BJ (cell line): ENCODE measurements around a stretch of chr13.

DNA sequence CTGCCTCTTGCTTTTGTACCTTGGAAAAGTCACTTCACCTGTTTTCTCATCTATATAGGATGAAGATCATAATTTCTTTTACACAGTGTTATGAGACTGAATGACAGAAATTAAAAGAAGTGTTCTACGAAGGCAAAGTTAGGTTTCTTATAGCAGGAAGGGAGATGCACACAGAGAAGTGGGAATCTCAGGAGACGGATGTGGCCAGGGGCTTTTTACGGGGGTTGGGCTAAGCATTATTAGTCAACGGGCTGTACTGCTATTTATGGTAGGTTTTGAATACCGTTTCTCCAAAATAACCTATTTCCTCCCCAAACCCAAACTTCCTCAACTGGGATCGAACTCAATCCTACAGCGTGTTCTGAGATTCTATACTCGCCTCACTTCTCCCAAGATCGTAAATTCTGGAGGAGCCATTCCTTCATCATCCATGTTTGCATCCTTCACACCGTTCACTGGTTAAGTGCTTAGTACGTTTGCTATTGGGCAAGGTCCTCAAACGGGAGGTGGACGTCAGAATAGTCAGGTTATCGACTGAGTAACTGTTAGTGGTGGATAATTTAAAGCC, 1.3 kb upstream of the TRIM13 start:
- CAGE, long polyA plus RNA = no peak
- RRBS = no CpG with 5 or more reads among the region's 14 CpGs

DNA sequence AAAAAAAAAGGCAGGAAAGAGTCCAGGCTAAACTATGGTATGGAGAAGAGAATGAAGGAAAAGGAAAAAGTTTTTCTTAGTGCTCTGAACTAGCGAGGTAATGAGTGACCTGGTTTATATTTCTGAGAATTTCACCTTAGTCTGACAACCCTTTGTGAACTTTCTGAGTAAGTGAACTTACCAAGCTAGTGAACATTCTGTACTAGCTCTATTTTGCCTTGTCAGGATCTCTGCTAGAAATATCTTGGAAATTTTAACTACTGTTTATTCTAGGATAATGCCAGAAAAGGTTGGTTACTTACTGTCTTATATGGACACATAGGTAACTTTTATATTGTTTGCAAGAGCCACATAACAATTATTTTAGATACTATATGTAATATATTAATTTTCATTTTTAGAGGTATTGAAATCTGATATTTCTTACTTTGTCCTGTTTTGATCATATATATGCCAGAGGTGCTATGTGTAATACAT, 4.5 kb downstream of the TRIM13 start:
- CAGE, long polyA plus RNA = no peak
- RRBS = no CpG with 5 or more reads among the region's 1 CpG

- CAGE, long polyA plus RNA = no peak
- RRBS = no CpG with 5 or more reads among the region's 26 CpGs
Measured at GRCh38 chr13:50127975-50128348, 112.7 kb downstream of the KCNRG start.

- CAGE, long polyA plus RNA = no peak
- RRBS = no CpG with 5 or more reads among the region's 26 CpGs
Measured at GRCh38 chr13:50185641-50186216, 170.5 kb downstream of the KCNRG start.

GRCh38 chr13:50236682-50237352, 221.6 kb downstream of the KCNRG start:
- CAGE, long polyA plus RNA = no peak
- RRBS = no CpG with 5 or more reads among the region's 12 CpGs

DNA sequence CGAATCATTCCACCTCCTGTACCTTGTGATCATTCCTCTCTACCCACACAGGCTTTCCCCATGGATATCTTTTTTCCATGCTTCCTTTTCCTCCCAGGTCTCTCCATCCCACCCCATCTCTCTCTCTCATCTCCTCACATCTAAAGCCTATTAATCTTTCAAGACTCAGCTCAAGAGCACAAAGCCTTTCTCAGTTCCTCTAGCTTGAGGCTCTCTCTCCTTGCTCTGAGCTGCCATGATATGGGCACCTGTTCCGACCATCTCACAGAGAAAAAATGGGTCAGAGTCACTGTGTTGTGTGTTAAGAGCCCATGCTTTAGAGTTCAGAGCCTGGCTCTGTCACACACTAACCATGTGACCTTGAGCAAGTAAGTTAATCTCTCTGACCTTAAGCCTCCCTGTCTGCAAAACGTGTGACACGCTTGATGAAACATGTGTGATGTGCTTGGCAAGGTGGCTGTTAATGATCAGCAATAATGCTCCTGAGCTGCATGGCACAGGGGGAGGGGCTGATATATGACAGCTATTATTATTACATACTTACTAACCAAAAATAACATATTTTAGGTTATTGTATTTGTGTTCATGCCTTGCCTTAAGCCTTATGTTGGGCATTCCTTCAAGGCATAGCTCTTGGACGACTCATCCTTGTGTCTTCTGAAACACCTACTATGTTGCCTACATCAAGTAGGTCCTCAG, 245.1 kb downstream of the DLEU7 start:
- CAGE, long polyA plus RNA = no peak
- RRBS = no CpG with 5 or more reads among the region's 5 CpGs

DNA sequence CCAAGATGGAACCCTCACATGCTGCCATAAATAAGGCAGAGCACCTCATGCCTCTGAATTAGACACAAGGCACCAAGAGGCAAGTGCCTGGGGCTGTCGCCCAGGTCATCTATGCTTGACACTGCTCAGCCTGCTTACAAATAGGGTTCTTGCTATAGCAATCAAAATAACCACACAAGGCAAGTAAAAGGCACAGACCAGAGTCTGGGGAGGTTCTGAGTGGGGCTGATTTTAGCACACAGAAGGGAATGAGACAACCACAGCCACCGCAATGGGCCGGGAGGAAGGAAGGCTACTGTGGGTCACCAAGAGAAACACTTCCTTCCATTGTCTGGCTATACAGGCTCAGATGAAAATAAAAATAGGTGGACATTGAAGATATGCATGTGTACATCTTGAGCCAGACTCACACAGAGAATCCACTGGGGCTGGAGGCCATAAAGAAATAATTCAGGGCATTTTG, 159.1 kb downstream of the DLEU7 start:
- CAGE, long polyA plus RNA = no peak
- RRBS = no CpG with 5 or more reads among the region's 3 CpGs

GRCh38 chr13:51303079-51303721, 36.3 kb upstream of the SERPINE3 start:
- CAGE, long polyA plus RNA = no peak
- RRBS = no CpG with 5 or more reads among the region's 2 CpGs

- CAGE, long polyA plus RNA = no peak
- RRBS = no CpG with 5 or more reads among the region's 2 CpGs
Measured at GRCh38 chr13:51438258-51439081, 14.4 kb downstream of the INTS6 start.

GRCh38 chr13:51447545-51448194, 5.2 kb downstream of the INTS6 start:
- CAGE, long polyA plus RNA = no peak
- RRBS = no CpG with 5 or more reads among the region's 10 CpGs

DNA sequence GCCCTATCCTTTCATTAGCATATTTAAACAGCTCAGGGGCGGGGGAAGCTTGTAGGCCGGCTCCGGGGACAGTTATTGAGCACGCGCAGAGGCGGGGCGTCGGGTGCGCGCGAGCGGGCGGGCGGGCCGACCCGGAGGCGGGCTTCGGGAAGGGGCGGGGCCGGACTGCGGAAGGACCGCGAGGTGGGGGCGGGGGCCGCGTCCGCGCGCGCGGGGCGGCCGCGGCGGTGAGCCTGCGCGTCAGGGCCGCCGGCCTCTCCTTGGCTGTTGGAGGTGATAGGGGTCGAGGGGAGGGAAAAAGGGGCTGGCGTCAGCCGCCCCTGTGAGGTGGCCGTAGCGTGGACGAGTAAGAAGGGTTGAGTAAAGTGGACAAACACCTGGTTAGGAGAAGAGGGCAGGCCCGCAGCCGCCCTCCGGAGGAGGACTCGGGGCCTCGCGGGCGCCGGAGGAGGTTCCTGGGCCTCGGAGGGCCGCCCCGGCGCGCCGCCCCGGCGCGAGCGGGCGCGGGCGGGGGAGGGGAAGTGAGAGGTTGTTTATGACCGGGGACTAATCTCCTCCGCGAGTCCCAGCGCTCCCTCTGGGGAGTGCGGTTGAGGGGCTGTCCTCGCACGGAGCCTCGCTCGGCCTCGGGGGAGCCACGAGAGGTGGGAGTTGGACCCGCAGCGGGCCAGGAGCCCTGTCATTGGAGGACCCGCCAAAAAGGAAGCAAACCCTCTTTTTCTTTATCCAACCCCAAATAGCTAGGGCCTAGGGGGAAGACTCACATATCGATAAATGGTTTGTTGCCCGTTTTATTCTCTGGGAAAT, 513 bp upstream of the INTS6 start:
- CAGE, long polyA plus RNA = no peak
- RRBS = 1% methylated on average over 35 of the region's 82 CpGs

DNA sequence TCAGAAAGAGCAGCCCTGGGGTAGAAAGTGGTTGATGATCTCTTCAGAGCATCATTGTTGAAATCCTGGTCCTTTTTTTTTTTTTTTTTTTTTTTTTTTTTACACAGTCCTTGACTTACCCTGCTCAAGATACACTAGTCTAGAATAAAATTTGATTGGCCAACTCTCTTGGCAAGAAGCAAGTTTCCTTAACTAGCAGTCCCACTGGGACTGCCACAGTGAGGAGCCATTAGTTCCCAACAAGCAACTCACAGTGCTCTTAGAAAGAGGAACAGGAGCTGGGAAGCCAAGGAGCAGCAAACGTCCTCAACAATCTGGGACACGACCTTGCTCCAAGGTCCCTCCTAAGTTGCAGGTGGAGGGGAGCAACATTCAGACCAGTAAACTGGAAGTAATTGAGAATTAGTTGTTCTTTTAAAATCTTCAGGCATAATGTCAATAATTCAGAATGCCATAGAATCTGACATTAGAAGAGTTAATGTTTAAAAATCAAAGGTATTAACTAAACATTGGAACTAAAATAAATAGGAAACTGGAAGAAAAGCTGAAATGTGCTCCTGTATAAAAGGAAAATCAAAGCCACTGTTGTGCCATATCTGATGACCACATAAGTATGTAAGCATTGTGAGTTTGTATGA, 48.0 kb upstream of the INTS6 start:
- CAGE, long polyA plus RNA = no peak
- RRBS = no CpG with 5 or more reads among the region's 2 CpGs

DNA sequence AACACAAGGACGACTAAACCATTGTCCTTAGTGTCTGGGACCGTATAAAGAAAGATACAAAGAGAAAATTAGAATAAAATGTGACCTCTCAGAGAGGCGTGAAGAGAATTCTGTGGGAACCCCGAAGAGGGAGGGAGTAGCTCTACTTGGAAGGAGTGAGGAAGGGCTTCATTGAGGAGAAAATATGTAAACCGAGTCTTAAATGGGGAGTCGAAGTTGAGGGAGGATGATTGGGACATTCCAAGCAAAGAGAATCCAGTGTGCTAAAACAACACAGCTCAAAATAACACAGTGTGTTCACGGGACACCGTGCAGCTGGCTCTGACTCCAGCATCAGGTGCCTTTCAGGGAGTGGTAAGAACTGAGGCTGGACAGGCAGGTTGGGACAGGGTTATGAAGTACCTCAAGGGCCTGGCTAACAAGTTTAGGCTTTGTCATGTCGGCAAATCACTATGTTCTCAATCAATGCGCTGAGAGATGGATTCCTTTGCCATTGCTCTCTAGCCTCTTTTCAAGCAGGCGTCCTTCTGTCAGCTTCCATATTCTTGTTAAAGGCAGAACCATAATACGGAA, 27.6 kb upstream of the WDFY2 start:
- CAGE, long polyA plus RNA = no peak
- RRBS = no CpG with 5 or more reads among the region's 12 CpGs

- CAGE, long polyA plus RNA = no peak
- RRBS = 1% methylated on average over 7 of the region's 51 CpGs
Measured at GRCh38 chr13:51583584-51584391, 474 bp upstream of the WDFY2 start.

DNA sequence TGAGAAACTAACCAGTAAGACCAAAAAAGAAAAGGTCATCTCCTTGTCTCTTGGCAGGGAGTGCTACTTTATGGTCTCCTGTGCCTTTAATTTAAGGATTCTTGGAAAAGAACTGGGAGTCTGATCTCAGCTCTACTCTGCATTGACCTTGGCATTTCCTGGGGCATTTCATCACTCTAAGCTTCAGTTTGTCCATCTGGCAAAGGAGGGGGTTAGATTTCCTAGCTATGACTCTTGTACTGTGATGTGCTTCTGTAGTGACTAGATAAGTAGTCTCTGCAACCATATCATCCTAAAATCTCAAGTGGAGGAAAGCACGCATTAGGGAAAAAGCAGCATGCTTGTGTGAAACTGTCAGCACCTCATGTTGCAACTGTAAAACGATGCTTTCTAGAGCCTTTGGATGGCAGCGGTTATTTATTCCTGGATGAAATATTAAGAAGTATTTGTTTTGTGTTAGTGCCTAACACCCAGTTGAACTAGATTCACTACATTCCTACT, 6.7 kb downstream of the WDFY2 start:
- CAGE, long polyA plus RNA = no peak
- RRBS = no CpG with 5 or more reads among the region's 3 CpGs

DNA sequence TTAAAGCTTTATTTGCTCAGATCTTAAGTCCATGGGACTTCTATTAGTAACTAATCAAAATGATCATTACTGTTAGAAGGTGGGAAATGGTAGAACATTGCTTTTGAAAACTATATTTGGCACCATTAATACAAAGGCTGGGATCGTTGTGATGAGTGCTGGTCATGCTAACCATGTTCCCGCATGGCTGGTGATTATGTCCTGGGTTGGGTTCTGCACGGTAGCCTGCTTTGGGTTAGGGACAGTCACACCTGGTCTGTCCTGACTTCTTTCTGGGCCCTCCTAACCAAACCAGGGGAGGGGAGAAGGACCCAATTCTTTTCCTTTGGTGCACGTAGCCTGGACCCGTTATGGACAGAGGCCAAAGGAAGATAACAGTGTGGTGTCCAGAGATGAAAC, 51.7 kb downstream of the DHRS12 start:
- CAGE, long polyA plus RNA = no peak
- RRBS = no CpG with 5 or more reads among the region's 5 CpGs

DNA sequence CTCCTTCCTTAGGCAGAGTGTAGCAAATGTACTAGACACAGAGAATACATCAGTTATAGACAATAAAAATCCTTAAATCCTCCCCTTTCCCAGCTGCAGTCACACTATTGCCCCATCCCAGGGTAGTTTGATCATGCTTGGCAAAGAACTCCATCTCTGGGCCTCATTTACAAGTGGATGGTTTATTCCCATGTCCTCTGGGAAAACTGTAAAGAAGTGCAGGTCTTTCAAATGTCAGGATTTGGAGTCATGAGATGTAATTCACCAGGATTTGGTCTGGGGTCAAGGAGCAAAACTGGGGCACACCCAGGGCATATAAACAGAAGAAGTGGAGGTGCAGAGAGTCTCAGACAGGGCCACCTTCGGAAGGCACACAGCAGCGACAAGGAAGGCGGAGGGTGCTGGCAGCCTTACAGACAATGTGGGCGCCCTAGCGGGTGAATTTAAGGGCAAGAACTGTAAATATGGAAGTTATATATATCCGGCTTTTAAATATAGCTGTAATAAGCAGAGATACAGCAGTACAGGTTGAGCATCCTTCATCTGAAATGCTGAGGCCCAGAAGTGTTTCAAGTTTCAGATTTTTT, 31.3 kb downstream of the DHRS12 start:
- CAGE, long polyA plus RNA = no peak
- RRBS = no CpG with 5 or more reads among the region's 6 CpGs

DNA sequence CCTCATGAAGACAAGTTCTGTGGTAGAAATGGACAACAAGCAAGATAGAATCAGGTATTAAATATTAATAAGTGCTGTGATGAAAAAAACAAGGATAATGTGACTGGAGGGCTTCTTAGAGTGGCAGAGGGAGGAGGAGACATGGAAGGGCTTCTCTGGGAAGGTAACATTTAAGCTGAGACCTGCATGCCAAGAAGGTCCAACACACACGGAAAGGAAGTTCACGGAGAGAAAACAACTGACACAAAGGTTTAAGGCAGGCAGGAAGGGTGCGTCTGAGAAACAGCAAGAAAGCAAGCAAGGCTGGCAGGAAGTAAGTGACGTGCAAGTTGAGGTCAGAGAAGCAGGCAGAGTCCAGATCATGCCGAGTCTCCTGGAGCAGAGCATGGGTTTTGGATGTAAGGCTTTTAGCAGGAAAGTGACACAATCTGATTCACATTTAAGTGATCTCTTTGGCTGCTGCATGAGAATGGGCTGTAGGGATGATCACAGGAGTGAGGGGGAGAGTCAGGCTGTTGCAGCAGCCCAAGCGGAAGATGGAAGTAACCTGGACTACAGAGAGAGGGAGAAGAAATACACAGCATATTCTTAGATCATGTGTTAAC, 60.5 kb downstream of the ATP7B start:
- CAGE, long polyA plus RNA = no peak
- RRBS = no CpG with 5 or more reads among the region's 6 CpGs

DNA sequence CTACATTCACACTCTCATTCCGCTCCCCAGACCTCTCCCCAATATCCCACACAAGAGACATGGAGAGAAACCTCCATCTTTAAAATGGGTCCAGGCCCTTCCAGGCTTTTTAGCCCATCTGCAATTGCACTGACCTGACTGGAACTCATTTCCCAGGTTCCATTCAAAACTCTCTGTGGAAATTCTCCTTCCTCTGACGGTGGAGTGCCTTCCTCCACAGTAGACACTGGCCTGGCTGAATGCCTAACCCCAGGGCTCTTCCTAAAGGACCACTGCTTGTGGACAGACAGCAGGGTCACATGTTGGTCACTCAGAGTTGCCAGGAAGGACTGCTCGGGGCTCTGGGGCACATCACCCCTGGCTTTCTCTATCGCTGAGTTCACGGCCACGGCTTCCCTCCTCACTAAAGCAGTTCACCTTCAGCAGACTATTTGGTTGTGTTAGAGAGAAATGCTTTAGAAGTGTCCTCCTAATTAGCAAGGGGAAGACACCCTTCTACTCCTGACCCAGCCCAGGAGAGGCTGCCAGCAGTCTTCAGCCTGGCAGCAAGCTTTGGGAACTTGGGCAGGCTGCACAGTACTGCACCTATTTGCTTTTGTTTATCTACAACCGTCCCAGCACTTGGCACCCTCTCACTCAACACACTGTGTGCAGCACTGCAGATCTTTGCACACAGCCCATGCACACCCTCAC, 15.9 kb downstream of the ATP7B start:
- CAGE, long polyA plus RNA = no peak
- RRBS = no CpG with 5 or more reads among the region's 7 CpGs

DNA sequence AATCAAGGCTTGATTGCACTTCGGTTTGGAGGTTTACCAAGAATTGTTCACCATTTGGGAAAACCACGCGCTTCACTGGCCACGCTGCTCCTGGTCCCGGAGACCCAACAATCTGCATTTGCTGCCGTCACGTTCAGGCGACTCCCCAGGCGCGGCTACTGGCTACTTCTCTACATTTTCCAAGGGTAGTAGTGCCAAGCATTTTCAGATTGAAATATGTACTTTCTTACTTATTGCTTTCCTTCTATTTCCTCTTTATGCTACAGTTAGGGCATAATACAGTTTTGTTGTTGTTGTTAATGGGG, 694 bp downstream of the NEK5 start:
- CAGE, long polyA plus RNA = no peak
- RRBS = no CpG with 5 or more reads among the region's 10 CpGs